ENCODE measurements around a stretch of chr1.

DNA sequence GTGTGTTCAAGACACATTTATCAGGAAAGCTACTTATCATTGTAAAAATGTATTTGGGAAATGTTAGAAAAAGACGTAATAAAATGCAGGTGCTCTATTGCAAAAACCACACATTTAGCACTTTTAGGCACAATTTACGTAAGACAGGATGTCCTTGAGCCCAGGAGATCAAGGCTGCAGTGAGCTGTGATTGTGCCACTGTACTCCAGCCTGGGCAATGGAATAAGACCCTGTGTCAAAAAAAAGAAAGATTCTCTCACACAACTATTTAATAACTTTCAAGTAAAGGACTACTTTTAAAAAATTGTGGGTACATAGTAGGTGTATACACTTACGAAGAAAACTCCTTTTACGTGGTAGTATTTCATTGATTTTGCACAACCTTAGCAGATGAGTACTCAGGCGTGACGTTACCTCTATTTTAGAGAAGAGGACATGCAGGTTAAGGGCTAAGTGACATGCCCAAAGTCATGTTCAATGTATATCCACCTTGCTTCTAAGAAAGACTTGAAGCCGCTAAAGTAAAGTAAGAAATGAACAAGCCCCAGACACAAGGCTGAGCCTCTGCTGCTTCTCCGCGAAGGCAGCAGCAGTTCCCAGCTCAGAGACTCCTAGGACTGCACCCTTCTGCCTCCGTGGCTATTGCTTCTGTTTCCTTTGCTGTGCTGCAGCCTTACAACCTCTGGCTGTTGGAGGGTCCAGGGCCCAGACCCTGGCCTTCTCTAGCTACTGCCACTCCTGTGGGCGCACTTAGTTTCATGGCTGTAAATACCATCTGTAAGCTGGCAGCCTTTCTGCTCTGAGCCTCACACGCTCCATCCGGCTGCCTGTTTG is 18.6 kb downstream of the SLC25A33 start:
- PRO-cap, result no peak

DNA sequence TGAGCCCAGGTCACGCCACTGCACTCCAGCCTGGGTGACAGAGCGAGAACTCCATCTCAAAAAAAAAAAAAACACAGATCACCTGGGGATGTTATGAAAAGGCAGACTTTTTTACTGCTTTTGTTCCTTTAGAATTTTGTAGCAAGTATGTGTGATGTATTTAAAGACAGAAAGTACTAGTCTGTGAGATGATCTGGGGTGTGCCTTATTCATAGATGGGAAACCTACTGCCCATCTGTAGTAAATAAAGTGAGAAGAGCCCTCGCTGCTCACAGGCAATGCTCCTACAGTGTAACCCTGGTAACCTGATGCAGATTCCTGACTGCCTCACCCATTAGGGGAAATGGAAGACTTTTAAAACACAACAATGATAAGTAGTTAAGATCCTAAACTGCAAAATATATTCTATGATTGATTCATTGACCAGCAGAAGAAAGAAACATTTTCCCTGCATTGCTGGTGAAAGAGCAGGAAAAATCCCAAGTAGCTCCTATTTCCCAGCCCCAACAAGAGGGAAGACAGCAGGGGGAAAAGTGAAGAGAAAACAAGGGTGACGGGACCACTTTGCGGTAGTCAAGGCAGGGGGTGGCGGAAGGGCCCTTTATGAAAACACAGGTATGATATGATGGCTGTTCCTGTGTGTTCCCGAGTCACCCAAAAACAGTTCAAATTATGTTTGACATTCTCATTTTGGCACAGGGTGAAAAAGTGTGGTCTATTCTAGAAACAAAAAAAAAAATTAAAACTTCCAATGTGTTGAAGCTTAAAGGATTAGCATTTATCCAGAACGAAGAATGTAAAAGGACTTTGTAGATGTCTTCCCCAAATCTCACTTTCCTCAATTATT is 19.3 kb upstream of the TMEM201 start:
- PRO-cap, result no peak

DNA sequence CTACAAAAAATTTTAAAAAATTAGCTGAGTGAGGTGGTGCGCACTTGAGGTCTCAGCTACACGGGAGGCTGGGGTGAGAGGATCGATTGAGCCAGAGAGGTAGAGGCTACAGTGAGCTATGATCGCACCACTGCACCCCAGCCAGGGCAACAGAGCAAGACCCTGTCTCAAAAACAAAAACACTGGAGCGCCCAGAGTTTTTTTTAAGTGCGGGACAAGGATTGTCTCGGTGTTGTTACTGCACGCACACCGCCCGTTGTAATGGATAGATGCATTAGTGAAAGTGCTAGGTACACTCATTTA is 37.1 kb downstream of the PIK3CD start:
- PRO-cap, result no peak

- PRO-cap, result no peak
Measured at GRCh38 chr1:9824453-9825050, 787 bp upstream of the CLSTN1 start.

- PRO-cap, result no peak
Measured at GRCh38 chr1:9825051-9826210, 1.7 kb upstream of the CLSTN1 start.

DNA sequence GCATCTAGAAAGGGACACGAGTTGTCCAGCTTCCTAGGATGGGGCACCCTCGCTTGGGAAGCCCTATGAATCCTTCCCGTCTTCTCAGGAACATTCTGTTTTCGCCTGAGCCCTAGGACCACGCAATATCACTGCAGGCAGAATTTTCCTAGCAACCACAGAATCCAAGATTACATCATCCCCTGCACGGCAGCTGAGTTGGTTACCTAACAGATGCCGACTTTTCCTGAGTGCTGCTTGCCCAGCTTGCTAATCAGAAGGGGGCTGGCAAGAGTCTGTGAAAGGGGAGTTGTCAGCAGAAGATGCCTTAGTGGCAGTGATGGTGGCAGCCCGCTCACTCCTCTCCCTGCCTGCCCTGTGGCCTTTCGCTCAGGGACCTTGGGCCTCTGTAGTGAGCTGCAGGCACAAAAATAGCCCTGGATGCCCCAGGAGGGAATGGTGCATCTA is 28.7 kb upstream of the CLSTN1 start:
- PRO-cap, result no peak

DNA sequence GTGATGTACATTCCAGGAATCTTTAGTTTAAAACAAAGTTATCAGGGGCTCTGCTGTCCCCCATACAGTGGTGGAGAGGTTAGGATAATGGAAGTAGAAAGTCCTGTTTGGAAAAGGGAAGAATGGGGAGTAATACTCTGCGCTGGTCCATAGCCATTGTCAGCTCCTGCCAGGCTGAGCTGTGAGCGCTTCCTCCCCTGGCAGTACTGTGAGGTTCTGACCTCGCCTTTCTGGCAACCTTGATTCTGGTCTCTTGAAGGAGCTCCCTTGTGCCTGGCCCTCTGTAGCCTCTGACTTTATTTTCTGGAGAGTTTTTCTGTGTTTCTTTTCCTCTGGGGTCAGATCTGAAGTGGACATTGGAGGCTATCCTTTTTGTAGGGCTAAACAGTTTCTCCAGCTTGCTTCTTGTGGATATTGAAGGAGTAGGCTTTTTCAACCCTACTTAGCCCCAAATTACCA is 13.6 kb downstream of the UBE4B start:
- PRO-cap, result no peak

DNA sequence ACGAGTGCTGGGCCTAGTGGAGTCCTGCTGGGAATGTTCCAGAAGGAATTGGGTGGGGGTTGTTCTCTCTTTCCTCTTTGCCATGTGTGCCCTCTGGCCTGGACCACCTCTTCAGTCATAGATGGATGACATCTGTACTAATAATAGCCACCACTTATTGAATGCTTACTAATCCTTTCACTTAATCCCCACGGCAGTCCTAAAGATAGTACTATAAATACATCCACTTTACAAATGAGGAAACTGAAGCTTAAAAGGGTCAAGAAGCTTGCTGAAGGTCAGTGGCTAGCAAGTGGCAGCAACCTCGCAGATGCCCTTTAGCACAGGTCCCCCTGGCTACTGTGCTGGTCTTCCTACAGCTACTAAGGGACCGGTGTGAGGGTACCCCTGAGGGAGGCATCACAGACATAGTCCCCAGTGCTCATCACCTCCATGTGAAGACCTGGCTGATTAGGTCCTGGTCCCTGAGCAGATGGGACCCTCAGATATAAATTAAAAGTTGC is 55.2 kb upstream of the KIF1B start:
- PRO-cap, result no peak

GRCh38 chr1:10161590-10162307 is 48.6 kb upstream of the KIF1B start:
- PRO-cap, result no peak

- PRO-cap, result no peak
Measured at GRCh38 chr1:10210915-10211399, 587 bp downstream of the KIF1B start.

DNA sequence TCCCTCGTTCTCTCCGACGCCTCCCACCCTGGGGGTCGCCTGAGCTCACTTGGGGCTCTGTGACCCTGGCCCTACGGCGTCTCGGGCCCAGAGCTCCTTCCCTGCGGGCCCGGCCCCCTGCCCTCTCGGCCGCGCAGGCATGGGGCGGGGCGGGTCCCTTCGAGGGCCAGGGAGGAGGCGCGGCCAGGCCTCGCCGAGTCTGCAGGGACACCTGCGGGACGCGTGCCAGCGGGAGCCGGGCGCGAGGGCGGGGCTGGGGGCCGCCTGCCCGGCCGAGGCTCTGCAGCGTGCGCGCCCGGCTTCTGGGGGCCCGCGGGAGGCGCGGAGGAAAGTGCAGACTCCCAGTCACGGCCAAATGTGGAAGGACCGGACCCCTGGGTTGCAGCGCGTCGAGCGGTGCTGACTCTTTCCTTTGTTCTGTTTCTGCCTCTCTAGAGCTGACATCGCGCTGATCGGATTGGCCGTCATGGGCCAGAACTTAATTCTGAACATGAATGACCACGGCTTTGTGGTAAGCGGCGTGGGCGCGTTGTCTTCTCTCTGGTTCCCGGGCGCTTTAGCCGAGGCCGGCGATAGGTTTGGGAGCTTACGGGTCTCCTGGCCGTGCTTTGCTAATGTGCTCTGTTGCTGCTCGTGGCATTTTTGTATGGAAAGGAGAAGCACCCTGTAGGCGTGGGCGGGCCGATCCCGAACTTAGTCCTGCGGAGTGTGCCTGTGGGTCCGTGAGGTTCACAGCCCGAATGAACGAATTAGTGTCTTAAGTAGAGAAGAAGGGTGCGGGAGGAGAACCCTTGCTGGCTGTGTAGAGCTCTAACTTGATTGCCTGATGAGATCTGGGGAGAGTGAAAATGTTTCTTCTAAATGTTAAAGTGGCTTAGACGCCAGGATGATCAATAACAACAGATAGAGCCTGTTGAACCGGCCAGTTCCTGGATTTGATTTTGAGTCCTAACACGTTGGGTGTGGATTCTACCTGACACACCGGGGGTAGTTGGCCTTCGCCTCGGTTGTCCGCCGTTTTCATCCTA is 644 bp downstream of the PGD start:
- PRO-cap, result no peak

GRCh38 chr1:10528242-10528922 is 53.6 kb downstream of the PEX14 start:
- PRO-cap, result no peak

DNA sequence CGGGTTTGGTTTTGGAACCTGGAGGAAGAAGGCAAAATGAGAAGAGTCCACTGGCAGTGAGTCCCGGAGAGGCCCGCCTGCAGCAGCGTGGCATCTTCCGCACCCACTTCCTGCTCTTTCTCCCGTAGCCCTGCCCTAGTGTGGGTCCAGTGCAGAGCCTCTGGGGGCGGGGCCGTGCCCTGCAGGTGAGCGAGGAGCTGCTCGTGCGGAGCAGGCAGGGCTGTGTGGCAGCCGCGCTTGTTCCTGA is 66.5 kb downstream of the PEX14 start:
- PRO-cap, result no peak

DNA sequence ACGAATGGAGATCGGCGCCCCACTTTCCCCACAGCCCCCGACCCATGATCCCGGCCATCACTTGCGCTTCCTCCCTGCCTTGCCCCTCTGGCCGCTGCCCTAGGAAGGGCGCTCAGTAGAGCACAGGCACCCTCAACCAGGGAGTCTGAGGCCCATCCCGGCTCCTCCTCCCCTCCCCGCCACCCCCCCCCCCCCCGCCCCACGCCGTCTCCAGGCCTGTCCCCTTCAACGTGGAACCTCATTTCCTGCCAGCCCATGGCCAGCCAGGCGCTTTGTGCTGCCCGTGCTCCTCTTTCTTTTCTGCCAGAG is 101.1 kb downstream of the CASZ1 start:
- PRO-cap, result no peak

GRCh38 chr1:10696154-10696642 is 100.2 kb downstream of the CASZ1 start:
- PRO-cap, result no peak

GRCh38 chr1:10704537-10704932 is 91.9 kb downstream of the CASZ1 start:
- PRO-cap, result no peak

DNA sequence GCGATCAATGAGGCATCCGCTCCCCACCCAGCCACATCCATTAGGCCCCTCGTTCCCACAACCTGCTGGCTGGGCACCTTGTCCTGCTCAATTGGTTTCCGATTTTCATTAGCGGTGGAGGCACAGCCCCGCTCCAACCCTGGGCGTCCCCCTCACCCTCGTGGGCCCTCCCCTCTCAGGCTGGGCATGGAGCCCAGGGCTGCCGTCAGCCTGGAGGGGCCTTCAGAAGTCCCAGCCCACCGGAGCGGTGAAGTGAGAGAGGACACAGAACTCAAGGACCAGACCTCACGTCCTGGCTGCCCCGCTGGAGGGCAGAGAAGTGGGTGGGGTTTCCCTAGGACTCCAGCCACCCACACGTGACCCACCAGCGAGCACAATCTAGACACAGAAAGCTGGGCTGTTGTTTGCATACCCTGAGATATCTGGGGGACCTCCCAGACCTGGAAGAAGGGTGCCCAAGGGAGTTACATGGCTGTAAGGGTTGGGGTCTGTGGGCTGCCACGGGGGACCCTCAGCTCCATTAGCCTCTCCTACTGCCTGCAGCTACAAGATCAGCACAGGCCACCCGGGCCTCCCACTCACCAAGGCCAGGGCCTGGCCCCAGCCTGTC is 59.2 kb downstream of the CASZ1 start:
- PRO-cap, result no peak

GRCh38 chr1:10755251-10756375 is 40.8 kb downstream of the CASZ1 start:
- PRO-cap, result no peak

GRCh38 chr1:10761345-10762696 is 34.6 kb downstream of the CASZ1 start:
- PRO-cap, result no peak

GRCh38 chr1:10779745-10780264 is 16.6 kb downstream of the CASZ1 start:
- PRO-cap, result no peak